Body of pancreas (tissue), 2 donors: ENCODE results near the genes CASP7 and VWA2.

DNA sequence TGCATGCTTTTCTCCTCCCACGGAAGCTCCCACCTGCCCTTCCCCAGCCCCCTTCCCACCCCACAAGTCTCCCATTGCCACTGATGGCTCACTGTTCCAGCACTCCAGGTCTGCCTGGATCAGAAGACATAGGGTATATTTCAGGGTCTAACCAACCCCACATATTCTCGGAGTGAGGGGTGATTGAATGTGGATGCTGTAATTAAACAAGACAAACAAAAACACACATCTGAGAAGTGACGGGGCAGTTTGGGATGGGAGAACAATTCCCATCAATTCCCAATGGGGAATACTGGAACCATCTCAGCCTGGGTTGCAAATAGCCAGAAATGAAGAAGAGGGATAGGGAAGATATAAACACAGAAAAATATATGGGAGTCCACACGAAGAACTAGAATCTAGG, 190.3 kb upstream of the TCF7L2 start:
- PRO-cap, result no peak
- RAMPAGE, long total RNA, 2 experiments, result no peak in any of the 2 experiments

DNA sequence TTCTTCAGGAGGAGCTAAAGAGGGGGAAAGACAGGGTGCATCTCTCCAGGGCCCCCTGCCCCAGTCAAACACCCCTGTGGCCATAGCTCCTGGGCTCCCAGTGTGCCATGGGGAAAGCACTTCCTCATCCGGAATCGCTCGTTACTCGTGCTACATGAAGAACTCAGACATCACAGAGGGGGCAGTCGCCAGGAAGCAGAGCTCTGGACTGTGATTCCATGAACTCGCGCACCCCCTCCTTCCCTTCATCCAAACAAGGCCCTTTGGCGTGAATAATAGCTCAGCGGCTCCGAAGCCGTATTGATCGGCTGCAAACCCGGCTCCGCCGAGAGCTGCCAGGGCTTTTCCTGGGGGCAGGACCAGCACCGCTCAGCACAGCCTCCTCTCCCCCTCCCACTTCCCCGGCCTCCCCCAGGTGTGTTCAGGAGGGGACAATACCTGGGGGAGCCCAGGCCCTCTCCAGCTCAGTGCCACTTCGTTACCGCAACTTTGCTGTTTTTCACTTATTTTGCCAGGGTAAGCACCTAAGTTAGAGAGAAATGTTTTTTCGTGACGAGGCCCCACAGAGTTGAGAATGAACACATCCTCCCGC, 129.0 kb upstream of the TCF7L2 start:
- PRO-cap, result no peak
- RAMPAGE, long total RNA, 2 experiments, result no peak in any of the 2 experiments

- PRO-cap, result no peak
- RAMPAGE, long total RNA, 2 experiments, result no peak in any of the 2 experiments
Observed at GRCh38 chr10:112898835-112899790, 50.9 kb upstream of the TCF7L2 start.

GRCh38 chr10:112961494-112962214, 11.6 kb downstream of the TCF7L2 start:
- PRO-cap, result no peak
- RAMPAGE, long total RNA, 2 experiments, result no peak in any of the 2 experiments

DNA sequence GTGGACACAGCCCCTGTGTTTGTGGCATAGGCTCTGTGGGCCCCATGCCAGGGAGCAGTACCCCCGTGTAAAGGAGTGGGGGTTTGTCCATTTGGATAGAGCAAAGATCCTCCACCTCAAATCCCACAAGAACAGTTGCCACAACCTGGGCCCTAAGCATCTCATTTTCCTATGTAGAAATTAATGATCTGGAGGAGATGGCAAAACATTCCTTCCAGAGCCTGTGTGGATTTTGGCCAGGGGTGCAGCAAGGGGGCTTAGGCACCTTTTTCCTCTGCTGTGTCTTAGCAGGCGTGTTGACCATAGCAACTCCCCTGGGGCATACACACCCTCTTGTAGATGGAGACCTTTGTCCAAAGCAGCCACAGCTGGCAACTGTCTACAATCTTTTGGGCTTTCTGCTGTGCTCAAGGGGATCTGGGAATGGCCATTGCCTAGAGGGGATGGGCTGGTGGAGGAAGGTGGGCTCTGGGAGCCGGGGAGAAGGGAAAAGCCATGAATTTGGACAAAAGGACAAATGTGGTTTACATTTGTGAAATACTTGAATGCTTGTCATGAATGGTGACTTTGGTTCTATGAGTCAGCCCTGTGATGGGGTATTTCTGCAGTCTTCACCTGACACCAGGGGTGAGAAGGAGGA, 92.1 kb downstream of the TCF7L2 start:
- PRO-cap, result no peak
- RAMPAGE, long total RNA, 2 experiments, result no peak in any of the 2 experiments

DNA sequence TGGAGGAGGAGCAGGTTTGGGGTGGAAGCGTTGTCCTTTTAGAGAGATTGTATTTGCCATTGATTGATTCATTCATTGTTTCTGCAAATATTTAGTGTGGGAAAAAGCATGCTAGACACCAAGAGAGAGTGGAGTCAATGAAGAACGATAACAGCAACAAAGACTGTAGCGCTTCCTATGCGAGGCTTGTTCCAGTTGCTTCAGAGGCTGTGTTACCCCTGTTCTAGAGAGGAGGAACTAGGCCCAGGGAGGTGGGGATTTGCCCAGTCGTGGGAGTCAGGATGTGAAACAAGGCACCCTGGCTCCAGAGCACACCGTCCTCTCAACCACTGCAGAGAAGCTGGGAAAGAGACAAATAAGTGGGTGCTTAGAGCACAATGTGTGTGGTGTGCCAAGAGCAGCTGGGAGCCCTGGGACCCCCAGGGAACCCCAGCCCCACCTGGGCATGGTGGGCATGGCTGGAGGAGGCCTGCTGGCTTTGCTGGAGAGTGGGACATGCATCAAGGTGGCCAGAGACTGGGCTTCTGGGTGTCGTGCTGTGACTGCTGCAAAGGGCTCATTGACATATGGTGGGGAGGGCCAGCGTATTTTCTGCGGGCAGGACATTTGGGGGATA, 95.1 kb downstream of the TCF7L2 start:
- PRO-cap, result no peak
- RAMPAGE, long total RNA, 2 experiments, result no peak in any of the 2 experiments

DNA sequence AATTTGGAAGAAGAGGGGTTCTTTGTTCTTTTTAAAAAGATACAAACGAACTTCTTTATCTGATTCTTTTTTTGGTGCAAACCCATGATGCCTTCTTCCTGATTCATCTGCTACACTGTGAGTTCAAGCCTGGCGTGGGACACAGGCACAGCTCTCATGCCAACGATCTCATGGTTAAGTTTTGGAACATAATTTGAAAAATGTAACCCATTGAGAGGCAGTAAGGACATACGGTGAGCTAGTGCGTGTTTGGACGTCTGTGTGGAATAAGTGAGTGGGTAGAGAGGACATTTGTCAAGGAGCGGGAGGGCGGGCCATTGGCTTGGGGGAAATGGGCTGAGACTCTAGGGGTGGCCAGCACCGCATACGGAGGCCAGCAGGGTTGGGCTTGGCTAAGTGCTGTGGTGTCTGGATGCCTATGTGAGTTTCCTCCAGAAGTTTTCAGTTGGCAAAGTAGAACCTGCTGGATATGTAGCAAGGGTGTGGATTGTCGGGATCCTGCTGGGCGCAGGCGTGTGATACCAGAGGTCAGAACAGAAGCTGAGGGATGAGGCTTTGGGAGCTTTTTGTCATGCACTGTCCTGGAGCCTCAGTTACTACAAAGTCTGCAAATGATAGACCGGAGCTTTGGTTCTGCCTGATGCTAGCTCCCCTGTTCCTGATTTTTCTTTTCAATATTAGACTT, 103.0 kb downstream of the TCF7L2 start:
- PRO-cap, result no peak
- RAMPAGE, long total RNA, 2 experiments, result no peak in any of the 2 experiments

DNA sequence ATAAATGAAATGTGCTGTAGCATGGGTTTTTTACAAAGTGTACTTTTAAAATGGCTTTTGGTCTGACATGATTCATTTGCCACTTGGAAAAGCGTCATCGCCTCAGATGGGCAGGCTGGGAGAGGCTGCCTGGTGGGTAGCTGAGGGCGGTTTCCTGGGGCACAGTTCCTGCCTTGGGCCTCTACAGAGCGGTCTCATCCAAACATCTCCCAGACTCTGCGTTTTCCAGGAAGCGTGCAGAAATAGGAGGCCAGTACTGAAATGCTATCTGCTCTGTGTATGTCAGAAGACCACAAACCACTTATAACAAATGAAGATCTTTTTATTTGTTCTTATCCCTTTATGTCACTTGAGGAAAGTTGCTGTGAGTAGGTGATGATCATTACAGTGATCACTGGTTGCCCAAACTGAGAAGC, 106.7 kb downstream of the TCF7L2 start:
- PRO-cap, result no peak
- RAMPAGE, long total RNA, 2 experiments, result no peak in any of the 2 experiments

DNA sequence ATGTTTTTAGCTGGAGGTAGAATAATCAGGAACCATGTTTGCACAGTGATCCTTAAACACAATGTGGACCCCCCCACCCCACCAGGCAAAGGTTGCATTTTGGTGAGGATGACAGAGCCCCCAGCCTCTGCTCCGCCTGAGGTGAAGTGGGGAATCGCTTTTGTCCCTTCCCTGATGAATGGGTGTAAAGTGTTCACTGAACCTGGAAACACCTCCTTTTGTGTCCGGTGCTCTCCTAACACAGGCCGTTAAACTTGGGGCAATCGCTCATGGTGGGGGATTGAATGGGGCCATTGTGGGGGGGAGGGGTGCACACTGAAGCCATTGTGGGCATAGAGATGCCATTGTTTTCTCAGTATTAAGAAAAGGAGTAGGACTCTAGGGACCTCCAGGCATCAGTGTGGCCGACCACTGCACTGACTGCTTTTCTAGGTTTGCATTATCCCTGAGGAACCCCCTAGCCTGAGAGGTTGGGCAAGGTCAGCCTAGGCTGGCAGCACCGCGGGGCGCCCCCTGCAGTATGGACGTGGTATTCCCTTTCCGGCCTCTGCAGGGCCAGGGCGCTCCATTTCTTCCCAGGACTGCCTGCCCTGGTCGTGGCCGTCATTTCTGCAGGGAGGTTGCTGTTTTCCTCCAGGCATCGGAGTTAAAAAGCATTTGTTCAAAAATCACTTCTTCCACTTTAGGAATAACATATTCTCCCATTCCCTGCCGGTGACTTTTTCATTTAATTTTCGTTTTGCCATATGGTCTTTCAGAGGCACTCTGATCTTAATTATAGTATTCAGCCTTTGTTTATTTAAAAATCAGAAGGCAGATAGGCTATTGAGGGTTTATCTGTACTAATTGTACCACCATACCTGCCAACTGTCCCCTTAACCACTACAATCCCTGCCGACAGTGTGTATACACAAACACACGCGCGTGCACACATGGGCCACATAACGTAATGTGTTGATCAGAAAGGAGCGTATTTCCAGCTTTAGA, 158.4 kb downstream of the TCF7L2 start:
- PRO-cap, result no peak
- RAMPAGE, long total RNA, 2 experiments, result no peak in any of the 2 experiments

DNA sequence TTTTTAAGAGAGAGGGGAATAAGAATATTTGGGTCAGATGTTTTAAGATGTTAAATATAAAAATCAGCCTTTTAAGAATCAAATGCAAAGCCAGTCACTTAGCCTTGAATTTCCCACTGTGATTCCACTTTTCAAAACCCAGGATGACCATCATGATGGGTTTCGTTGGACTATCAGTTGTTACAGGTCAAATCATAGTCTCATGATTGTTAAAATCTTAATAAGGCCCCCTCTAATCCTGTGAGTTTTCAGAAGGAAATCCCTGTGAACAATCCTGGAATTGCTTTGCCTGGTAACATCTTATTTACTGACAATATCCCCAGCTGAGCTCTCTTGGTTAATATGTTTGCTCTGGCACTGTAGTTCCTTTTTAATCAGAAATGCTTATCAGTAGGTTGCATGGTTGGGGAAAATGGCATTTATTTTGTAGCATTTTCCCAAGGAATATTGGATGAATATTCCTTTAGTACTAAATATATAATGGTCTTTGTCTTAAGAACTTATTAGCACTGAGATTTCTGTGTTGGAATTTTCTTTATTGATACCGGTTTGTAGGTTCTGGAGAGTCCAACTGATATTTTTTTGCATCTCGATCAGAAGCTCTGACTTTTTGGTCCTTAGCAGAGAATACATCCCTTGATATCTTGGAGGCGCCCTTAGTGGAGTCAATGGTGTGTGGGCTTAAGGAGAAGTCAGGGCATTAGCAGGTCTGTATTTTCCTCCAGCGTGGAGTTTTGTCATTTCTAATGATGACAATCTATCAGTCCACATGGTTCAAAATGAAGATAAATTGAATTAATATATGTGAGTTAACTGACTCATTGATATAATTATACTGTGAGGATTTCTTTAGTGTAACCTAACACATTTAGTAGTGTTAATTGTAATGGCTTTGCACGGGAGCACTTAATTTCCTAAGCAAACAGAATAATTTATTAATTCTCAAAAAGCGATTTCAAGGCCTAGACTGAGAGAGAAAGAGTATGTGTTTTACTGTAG, 164.1 kb downstream of the TCF7L2 start:
- PRO-cap, result no peak
- RAMPAGE, long total RNA, 2 experiments, result no peak in any of the 2 experiments

GRCh38 chr10:113166449-113167031, 216.5 kb downstream of the TCF7L2 start:
- PRO-cap, result no peak
- RAMPAGE, long total RNA, 2 experiments, result no peak in any of the 2 experiments

DNA sequence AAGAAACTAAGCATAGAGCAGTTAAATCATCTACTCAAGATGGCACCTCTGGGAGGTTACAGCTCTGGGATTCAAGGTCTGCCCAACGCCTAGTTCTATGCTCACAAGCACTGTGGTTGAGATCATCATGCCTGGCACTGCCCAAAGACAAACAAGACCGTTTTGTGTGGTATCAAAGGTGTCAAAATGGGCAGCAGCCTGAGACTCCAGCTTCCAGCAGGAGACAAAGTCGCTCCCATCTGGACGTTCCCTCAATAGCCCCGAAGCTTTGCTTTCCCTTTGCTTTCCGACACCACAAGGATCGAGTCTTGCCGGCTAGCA, 5.0 kb downstream of the HABP2 start:
- PRO-cap, result no peak
- RAMPAGE, long total RNA, 2 experiments, result no peak in any of the 2 experiments

GRCh38 chr10:113661192-113661958, 2.5 kb downstream of the NRAP start:
- PRO-cap, result no peak
- RAMPAGE, long total RNA, 2 experiments, result no peak in any of the 2 experiments

DNA sequence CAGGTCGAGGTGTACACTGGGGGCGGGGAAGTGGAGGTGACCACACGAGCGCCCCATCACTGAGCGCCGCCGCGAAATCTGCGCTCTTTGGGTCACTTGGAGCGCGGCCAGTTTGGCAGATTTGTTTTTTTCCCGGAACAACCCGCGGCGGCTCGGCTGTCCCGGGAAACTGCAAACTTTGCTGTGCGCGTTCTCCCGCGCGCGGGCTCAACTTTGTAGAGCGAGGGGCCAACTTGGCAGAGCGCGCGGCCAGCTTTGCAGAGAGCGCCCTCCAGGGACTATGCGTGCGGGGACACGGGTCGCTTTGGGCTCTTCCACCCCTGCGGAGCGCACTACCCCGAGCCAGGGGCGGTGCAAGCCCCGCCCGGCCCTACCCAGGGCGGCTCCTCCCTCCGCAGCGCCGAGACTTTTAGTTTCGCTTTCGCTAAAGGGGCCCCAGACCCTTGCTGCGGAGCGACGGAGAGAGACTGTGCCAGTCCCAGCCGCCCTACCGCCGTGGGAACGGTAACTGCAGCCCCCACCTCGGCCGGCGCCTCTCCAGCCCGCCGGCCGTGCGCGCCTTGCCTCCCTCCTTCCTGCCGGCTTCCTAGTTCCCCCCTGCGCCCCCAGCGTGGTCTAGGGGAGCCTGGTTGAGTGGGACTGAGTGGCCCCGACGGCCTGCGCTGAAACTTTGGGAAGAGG, at the start of gene CASP7:
Gene CASP7 (plus strand): TSS at position 438 of the 681 bp plus-strand sequence.
- PRO-cap, result bidirectional peak, plus-strand start at position 438 of the sequence, minus-strand start at position 171 of the sequence
- RAMPAGE, long total RNA, 2 experiments, result start-site peak on the plus strand in 2 of 2 experiments, centred at positions 407 to 417 of the sequence, 55 to 95 reads per replicate

- PRO-cap, result no peak
- RAMPAGE, long total RNA, 2 experiments, result no peak in any of the 2 experiments
Observed at GRCh38 chr10:113958431-113959219, 85.0 kb upstream of the ADRB1 start.

DNA sequence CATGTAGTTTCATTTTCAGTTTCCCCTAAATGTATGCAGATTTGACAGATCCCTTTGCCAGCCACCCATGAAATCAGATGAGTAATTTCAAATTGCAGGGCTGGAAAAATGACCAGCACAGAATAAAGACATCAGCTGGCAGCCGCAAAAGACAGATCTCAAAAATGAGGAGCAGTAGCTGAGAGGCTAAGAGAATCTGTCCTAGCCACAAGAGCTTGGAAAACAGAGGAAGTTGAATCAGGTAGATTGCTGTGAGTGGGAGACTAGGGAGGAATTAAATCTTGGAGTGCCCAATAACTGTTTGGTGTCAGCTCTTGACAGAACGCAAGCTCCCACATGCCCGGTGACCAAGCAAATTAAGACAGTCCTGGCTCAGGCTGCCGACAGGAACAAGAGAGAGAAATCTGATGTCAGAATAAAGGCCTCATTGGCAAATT, 24.5 kb downstream of the ADRB1 start:
- PRO-cap, result no peak
- RAMPAGE, long total RNA, 2 experiments, result no peak in any of the 2 experiments

DNA sequence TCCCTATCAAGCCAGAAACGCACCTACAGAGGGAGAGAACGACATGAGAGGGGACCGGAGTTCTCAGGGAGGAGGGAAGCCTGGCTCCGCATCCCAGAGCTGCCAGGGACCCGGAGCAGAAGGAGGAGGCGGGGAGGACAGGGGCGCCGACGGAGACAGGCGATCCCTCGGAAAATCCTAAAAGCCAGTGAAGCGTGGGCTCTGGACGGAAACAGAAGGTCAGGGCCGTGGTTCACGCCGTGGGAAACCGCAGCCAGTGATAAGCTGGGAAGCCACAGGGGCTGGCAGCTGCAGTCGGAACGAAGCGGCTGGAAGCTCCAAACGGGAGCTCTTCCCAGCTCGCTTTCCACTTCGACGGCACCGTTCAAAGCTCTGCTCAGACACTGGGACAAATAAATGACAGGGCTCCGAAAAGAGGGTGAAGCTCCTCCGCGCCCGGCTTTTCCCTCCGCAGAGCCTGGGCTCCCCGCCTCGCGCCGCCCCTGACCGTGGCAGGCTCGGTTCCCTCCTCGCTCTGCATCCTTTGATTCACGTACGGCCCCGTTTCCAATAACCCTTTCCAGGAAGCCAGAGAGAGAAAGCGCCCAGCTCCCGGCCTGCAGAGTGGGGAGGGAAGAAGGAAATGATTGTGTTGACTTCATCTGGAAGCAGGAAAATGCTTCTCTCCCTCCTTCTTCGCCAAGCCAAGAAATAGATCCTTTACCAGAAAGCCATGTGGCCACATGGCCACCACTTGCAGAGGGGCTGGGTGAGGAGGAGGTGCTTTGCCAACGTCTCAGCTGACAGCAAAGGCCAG, 57.3 kb downstream of the ADRB1 start:
- PRO-cap, result no peak
- RAMPAGE, long total RNA, 2 experiments, result no peak in any of the 2 experiments

DNA sequence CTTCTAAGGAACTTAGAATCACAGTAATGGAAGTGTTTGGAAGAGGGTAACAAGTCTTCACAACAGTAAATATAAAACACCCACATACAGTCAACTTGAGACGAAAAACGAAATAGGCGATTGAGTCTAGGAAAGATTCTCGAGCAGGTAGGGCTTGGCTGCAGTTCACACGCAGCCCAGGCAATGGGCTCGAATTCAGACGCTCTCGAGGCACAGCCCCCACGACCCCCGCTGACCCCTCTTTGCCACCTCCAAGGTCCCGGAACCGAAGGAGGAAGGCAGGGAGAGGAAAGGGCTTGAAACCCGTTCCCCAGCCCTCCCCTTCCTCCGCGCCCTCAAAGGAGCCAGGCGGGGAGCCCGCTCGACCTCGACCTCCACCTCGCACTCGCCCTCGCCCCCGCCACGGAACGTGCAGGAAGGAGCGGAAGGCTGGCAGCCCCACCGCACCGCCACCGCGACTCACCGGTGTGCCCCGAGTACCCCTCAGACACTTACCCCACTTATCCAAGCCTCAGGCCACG, 423 bp downstream of the CCDC186 start:
- PRO-cap, result unidirectional peak, minus-strand start at position 464 of the sequence
- RAMPAGE, long total RNA, 2 experiments, result no peak in any of the 2 experiments

GRCh38 chr10:114239165-114239906, at the start of gene VWA2:
Gene VWA2, plus strand, starts transcription at chr10:114239254.
- PRO-cap, result unidirectional peak, plus-strand start at chr10:114239254; bidirectional peak, plus-strand start at chr10:114239527, minus-strand start at chr10:114239520; bidirectional peak, plus-strand start at chr10:114239769, minus-strand start at chr10:114239652
- RAMPAGE, long total RNA, 2 experiments, result start-site peak on the plus strand in 1 of 2 experiments, at chr10:114239504-114239590 at its widest, 33 reads per replicate

DNA sequence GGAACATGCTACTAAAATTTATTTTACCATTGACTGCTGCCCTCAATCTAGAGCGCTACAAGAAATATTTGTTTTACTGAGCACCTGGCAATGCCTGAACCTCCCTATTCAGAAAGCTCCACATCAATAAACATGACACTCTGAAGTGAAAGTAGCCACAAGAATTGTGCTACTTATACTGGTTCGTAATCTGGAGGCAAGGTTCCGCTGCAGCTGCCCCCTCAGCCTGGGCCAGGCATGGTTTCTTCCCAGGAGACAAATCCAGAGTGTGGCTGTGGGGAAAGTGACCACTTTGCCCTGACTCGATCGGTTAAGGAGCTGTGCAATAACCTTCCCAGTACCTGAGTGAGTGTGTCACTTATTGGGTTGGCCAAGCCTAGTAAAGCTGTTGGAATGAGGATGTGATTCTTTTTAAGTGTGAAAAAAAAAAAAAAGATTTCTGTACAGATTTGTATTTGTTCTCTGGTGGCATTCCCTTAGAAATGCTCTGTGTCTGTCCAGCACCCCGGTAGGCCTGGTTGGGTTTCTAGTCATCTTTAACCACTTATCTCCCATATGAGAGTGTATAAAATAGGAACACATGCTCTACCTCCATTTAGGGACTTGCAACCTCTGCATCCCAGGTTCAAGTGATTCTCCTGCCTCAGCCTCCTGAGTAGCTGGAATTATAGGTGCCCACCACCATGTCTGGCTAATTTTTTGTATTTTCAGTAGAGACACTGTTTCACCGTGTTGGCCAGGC, 7.9 kb downstream of the VWA2 start:
- PRO-cap, result bidirectional peak, plus-strand start at position 479 of the sequence, minus-strand start at position 347 of the sequence
- RAMPAGE, long total RNA, 2 experiments, result no peak in any of the 2 experiments